Measurements from ENCODE around the gene COG2.

- RRBS = no CpG with 5 or more reads among the region's 13 CpGs
CAGE:
- cytosol, long polyA plus RNA = no peak
- long polyA plus RNA = no peak
- nucleus, long polyA plus RNA = no peak
Measured at GRCh38 chr1:230158579-230159380, 91.7 kb downstream of the GALNT2 start.

DNA sequence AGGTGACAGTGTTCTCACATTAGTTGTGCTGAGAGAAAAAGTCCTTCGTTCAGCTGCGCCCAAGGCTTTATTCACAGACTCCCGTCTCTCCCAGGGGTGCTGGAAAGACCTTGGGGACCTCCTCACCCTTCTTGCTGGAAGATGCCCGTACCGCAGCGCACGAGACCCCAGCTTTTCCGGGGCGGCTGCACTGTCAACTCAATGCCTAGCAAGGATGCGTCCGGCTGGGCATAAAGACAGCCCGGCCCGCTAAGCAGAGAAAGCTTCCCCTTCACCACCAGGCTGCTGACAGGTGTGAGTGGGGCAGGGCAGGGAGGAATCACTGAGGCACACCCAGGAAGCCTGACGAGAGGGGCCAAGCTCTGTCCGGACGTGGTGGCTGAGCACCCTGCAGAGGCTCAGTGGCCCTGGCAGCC lies 125.3 kb downstream of the PGBD5 start:
- RRBS = 88% methylated on average over 2 of the region's 16 CpGs
CAGE:
- cytosol, long polyA plus RNA = no peak
- long polyA plus RNA = no peak
- nucleus, long polyA plus RNA = no peak

GRCh38 chr1:230487642-230488391 lies 61.7 kb upstream of the PGBD5 start:
- RRBS = no CpG with 5 or more reads among the region's 4 CpGs
CAGE:
- cytosol, long polyA plus RNA = no peak
- long polyA plus RNA = no peak
- nucleus, long polyA plus RNA = no peak

GRCh38 chr1:230509800-230510282 lies 83.7 kb upstream of the PGBD5 start:
- RRBS = no CpG with 5 or more reads among the region's 4 CpGs
CAGE:
- cytosol, long polyA plus RNA = no peak
- long polyA plus RNA = no peak
- nucleus, long polyA plus RNA = no peak

DNA sequence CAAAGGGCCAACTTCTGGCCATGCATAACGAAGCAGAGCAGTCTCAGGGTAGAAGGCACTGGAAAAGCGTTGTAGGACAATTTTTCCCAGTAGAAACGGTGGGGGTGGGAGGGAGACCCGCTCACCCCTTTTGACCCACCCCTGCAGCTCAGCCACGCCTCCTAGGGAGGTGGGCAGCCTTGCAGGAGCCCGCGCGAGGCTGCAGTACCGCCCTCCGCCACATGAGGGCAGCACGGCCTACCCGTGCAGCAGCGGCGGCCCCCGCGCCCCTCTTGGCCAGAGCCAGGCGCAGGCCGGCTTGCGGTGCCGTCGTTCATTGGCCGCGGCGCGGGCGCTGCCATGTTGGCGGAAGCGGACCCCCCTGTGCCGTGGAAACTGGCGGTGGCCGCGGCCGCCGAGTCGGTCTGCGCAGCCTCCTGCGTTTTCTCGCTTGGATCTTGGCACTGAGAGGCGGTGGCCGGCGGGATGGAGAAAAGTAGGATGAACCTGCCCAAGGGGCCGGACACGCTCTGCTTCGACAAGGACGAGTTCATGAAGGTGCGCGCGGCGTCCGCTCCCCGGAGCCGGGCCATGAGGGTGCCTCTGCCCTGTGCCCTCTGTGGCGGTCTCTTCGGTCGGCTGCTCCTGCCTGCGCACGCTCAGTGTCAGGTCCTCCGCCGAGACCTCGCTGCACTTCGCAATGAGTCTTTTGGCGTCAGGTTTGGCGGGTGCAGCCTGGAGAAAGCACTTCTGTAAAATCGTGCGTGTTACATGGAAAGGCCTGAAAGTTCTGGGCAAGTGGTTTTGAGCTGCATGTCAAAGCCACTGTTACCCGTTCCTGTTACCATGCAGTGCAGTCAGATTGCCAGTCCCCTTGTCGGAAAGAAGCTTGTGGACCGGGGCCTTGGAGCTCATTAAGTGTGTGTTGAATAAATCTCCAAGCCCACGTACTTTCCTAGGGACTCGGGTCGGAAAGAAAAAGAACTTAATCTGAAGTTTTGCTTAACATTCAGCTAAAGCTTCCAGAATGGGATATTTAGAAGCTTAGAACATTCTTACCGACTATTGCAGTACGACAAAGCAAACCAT lies at the start of gene COG2:
Gene COG2, plus strand, starts transcription at position 340 of the 1,068 bp plus-strand sequence.
- RRBS = under 1% methylated on average over 12 of the region's 73 CpGs
CAGE:
- cytosol, long polyA plus RNA = no peak
- long polyA plus RNA = no peak
- nucleus, long polyA plus RNA = no peak

DNA sequence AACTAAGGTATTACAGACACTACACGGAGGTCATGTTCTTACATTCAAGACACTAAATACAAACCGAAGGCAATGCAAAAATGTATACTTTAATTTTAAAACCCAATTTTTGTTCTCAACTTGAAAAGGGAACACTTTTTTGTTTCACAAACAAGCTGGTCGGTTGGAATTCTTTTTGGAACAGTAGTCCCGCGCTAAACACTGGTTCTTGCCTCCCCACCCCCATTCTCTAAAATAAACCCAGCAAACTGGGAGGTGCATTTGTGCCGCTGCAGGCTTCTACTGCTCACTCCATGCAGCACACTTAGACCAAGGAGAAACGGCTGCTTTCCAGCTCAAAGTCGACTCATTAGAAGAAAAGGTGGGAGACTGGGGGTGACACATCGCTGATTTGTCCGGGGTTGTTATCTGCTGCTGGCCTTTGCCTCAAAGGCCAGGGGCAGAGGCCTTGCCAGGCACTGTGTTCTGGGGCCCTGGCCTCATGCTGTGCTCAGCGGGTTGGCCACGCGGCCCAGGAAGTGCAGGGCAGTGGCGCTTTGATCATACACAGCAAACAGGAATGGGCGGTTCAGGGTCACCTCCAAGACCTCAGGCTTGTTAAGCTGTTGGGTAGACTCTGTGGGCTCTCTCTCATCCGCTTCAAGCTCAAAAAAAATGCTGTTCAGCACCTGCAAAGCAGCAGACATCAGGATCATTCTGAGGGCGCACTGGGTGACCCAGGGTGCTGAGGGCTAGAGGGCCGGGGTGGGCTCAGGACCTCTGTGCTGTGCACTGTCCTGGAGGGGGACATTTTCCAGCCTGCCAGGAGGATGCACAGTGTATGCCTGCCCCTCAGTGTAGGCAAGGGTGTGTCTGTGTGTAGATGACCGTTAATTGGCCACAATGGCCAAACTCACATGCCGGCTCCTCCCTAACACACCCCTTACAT lies 11.0 kb downstream of the AGT start:
- RRBS = no CpG with 5 or more reads among the region's 20 CpGs
CAGE:
- cytosol, long polyA plus RNA = no peak
- long polyA plus RNA = no peak
- nucleus, long polyA plus RNA = no peak

- RRBS = no CpG with 5 or more reads among the region's 9 CpGs
CAGE:
- cytosol, long polyA plus RNA = no peak
- long polyA plus RNA = no peak
- nucleus, long polyA plus RNA = no peak
Measured at GRCh38 chr1:230776579-230777270, 29.5 kb downstream of the CAPN9 start.

DNA sequence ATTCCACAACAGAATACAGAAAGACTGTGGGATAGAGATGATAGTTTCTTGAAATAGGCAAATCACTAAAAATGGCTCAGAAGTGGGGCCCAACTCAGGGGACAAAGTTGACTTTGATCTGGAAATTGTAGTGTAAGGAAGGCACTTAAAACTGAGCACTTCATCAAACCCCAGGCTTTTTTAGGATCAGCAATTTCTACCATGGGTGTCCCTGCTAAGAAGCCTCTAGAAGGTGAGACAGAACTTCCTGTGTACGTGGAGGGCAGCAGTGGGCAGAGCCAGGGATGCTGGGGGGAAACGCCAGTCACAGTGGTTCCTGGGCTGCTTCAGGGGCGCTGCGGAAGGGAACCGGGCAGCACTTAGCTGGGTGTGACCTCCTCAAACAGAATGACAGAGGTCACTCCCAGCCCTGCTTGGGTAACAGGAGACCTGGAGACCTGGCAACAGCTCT lies 20.6 kb downstream of the C1orf198 start:
- RRBS = no CpG with 5 or more reads among the region's 5 CpGs
CAGE:
- cytosol, long polyA plus RNA = no peak
- long polyA plus RNA = no peak
- nucleus, long polyA plus RNA = no peak

GRCh38 chr1:231016533-231017552 lies 23.2 kb downstream of the FAM89A start:
- RRBS = no CpG with 5 or more reads among the region's 12 CpGs
CAGE:
- cytosol, long polyA plus RNA = no peak
- long polyA plus RNA = no peak
- nucleus, long polyA plus RNA = no peak

DNA sequence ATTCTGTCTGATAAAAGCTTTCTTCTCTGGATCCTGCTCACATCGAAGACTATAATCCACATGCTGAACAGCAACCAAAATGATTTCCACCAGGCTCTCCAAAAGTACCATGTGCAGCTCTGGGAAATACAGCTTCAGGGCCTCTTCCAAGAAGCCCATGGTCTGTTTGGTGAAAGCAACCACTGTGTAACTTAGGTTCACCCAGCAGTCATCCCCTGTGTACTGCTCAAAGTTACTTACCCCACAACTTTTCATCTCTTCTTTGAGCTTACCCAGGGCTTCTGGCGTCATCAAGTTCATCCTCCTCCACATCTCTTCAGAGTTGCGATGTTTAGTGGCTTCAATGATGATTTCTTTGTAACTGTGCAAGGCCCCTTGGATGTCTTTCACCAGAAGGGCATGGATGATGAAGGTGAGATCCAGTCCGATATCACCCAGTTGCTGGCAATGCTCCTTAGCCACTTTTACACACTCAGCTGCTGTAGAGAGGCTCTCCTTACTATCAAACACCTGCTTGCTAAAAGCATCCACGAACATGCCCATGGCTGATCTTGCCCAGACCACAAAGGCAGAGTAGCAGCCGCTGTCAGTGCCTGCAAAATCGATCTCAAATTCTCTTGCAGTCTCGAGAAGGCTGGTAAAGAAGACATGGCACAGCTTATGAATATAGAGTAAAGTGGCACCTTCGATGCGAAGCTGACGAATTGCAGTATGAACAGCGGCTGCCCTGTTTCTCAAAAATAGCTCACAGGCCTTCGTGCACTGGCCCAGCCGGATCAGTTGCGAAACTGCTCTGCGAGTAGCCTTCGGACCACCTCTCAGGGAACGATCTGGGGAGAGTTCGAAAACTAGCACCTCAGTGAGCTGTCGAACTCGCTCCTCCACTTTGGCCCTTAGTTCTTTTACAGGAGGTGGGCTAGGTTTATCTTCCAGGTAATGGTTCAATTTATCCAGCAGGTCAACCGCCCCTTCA lies 1.7 kb downstream of the EXOC8 start:
- RRBS = no CpG with 5 or more reads among the region's 22 CpGs
CAGE:
- cytosol, long polyA plus RNA = no peak
- long polyA plus RNA = no peak
- nucleus, long polyA plus RNA = no peak

DNA sequence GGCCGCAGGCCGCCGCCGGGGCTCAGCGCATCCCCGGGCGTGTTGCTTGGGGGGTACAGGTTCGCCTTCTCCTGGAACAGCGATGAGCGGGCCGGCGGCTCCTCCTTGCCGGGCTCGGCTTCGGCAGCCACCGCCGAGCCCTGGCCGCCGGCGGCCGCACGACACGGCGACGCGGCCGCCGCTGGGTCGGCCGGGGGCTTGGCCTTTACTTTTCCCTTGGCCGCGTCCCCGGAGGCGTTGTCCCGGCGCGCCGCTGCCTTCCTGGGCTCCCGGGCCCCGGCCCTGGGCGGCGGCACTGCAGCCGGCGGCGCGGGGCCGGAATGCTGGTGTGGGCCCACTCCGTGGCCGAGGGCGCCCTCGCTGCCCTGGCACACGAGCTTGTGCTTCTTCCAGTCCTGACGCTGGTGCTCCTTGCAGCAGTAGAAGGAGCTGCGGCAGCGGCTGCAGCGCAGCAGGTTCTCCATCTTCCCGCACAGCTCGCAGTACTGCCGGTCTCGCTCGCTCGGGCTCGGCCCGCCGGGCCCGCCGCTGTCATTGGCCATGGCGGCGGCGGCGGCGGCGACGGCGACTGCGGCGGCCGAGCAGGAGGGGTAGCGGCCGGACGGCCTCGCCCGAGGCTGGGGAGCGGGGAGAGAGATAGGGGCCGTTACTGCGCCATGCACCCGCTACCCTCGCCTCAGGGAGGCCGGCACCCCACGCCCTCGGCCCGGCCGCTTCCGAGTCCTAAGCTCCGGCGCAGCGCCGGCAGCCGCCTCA lies 562 bp downstream of the EGLN1 start:
- RRBS = under 1% methylated on average over 46 of the region's 99 CpGs
CAGE:
- cytosol, long polyA plus RNA = no peak
- long polyA plus RNA = no peak
- nucleus, long polyA plus RNA = no peak

- RRBS = no CpG with 5 or more reads among the region's 8 CpGs
CAGE:
- cytosol, long polyA plus RNA = no peak
- long polyA plus RNA = no peak
- nucleus, long polyA plus RNA = no peak
Measured at GRCh38 chr1:231929170-231929683, 302.6 kb downstream of the DISC1 start.

GRCh38 chr1:232415421-232415847 lies 214.5 kb downstream of the SIPA1L2 start:
- RRBS = no CpG with 5 or more reads among the region's 10 CpGs
CAGE:
- cytosol, long polyA plus RNA = no peak
- long polyA plus RNA = no peak
- nucleus, long polyA plus RNA = no peak

- RRBS = 76% methylated on average over 4 of the region's 15 CpGs
CAGE:
- cytosol, long polyA plus RNA = no peak
- long polyA plus RNA = no peak
- nucleus, long polyA plus RNA = no peak
Measured at GRCh38 chr1:232431939-232432736, 197.8 kb downstream of the SIPA1L2 start.

DNA sequence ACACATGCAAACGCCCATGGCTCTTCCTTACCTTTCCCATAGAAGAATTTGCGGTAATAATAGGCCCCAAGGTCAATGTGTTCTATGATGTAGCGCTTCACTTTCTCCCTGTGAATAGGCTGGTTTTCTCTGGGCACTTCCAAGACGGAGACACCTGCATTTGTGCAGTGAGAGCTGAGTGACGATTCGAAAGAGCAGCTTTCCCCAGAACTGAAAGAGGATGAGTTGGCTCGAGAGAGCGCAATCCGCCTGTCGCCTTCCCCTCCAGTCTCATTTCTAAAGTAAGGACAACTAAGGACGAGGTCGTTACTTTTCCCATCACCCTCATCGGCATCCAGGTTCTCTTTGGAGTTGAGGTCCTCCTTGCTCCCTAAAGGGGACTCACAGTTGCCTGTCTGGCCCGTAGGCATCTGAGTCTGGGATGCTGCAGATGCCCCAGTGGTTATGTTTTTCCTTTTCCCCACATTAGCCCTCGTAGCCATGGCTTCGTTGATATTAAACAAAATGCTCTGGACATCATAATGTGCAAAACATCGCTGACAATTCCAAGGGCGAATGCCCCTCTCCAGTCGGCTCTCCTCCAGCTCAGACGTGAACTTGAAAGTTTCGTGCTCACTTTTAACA lies 116.0 kb downstream of the SIPA1L2 start:
- RRBS = no CpG with 5 or more reads among the region's 21 CpGs
CAGE:
- cytosol, long polyA plus RNA = no peak
- long polyA plus RNA = no peak
- nucleus, long polyA plus RNA = no peak

GRCh38 chr1:232578411-232579250 lies 51.3 kb downstream of the SIPA1L2 start:
- RRBS = no CpG with 5 or more reads among the region's 6 CpGs
CAGE:
- cytosol, long polyA plus RNA = no peak
- long polyA plus RNA = no peak
- nucleus, long polyA plus RNA = no peak

DNA sequence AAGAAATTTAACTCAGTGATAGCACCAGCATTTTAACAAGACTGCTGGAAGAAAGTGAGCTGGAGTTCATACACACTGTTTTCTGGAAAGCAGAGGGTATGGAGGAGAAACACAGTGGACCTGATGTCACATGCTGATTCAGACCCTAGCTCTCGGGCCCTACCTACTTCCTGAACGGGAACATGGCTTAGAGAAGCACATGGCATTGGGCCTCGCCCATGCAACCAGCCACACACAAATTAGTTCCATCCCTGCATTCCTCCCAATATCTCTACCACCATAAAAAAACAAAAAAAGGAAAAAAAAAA lies 39.6 kb downstream of the SIPA1L2 start:
- RRBS = no CpG with 5 or more reads among the region's 3 CpGs
CAGE:
- cytosol, long polyA plus RNA = no peak
- long polyA plus RNA = no peak
- nucleus, long polyA plus RNA = no peak

DNA sequence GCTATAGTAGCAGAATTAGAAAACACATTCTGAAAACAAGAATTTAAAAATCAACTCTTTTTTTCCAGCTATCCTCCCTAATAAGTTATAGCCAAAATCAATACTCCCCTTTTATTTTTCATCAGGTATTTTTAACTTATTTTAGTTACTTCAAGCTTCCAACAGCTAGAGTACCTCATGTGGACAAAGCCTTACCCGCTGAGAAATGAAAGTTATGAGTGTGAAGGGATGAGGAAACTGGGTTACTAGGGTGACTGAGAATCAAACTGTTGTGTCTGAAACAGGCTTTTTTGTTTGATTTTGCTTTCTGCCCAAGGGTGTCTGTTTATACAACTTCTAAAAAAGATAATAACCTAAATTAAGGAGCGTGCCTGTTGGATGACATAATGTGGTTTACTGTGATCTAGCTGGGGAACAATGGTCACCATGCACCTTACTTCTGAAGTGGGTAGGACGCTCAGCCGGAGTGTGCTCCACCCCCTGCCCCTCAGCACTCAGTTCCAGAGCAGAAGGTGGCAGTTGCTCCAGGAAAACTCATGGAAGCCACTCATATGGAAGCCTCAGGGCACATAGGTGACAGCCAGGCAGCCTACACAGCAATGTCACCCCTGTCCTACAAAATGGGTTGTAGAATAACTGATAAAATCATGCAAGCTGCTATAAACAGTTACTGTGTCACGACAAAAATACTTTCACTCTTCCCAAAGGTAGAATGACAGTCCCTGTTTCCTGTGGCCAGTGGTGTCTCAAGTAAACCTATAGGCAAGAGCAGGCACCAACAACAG lies 29.5 kb downstream of the SIPA1L2 start:
- RRBS = no CpG with 5 or more reads among the region's 5 CpGs
CAGE:
- cytosol, long polyA plus RNA = no peak
- long polyA plus RNA = no peak
- nucleus, long polyA plus RNA = no peak

GRCh38 chr1:232690645-232690988 lies 60.7 kb upstream of the SIPA1L2 start:
- RRBS = no CpG with 5 or more reads among the region's 1 CpG
CAGE:
- cytosol, long polyA plus RNA = no peak
- long polyA plus RNA = no peak
- nucleus, long polyA plus RNA = no peak

- RRBS = no CpG with 5 or more reads among the region's 2 CpGs
CAGE:
- cytosol, long polyA plus RNA = no peak
- long polyA plus RNA = no peak
- nucleus, long polyA plus RNA = no peak
Measured at GRCh38 chr1:233081693-233082146, 131.3 kb downstream of the NTPCR start.

Measured in SK-N-SH (cell line).